Progenitor cell of endocrine pancreas (in vitro differentiated cells): ENCODE measurements around a stretch of chr4.

GRCh38 chr4:336141-336660 is 1.4 kb upstream of the ZNF141 start:
- PRO-cap, result no peak

DNA sequence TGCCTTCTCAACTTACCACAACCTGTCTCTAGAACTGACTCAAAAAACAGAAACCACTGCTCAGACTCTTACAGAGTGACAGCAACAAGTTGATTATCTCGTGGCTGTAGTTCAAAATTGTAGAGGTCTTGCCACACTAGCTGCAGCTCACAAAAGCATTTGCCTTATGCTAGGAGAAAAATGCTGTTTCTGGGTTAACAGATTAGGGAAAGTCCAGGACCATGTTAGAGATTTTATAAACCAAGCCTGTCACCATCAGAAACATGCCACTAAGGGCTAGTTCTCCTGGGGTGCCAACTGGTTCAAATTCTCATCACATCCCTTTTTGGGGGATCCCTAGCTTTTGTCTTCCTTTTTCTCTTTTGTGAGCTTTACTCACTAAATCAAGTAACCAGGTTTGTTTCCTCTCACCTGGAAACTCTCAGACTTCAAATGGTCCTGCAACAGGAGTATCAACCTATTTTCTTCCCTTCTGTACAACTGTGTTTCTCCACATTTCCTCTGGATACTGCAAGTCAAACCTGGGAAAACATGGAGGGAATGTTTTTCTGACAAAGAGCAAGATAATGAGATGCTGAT is 63.5 kb downstream of the ZNF721 start:
- PRO-cap, result no peak

GRCh38 chr4:477612-478479 is 21.1 kb downstream of the ZNF721 start:
- PRO-cap, result no peak

- PRO-cap, result no peak
These were observed 32.1 kb downstream of the PCGF3 start for GRCh38 chr4:737735-738142.

- PRO-cap, result no peak
These were observed 46.7 kb downstream of the PCGF3 start for GRCh38 chr4:752150-752829.

DNA sequence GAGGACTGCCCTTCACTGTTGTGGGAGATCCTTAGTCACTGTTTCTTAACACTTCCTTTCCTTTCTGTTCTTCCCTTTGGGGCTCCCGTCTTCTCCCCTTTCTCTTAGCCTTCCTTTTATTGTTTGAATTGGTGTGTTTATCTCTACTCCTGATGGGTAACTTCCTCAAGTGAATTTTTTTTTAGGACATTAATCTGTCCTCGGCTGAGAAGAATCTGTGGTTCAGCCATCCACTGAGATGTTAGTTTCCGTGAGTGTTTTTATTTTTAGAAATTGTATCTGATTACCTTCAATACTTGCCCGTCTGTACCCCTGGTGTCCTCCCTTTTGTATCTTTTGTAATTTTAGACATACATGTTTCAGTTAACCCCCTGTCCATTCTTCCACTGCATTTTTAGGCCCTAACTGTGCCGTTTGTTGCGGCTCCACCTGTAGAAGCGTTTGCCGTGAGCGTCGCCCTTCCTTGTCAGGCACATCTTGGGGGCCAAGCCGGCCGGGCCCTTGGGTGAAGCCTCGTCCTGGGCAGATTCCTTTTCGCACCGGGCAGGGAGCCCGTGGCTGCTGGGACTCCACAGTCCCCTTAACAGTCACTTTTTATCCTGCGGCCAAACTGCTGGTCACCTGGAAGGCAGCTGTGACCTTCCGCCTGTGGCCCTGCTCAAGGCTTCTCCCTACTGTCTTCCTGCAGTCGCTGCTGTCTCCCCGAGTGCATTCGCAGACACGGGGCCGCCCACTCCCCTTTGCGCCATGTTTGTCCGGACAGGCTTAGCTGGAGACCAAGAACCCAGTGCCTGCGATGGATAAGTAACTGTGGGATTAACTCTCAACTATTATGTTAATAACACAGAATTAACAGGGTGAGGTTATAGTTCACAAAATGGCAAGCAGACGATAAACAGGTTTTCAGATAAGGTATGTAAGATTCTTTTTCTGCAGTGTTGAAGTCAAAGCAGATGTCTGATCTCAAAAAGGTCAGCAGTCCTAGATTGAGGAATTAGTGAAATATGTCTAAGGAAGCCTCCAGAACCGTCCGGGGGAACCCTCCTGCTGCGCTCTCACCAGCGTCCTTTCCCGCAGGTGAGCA is 54.9 kb downstream of the PCGF3 start:
- PRO-cap, result no peak

- PRO-cap, result no peak
These were observed 59.0 kb downstream of the PCGF3 start for GRCh38 chr4:764311-765260.

- PRO-cap, result no peak
These were observed 39.0 kb upstream of the CPLX1 start for GRCh38 chr4:864953-865309.

DNA sequence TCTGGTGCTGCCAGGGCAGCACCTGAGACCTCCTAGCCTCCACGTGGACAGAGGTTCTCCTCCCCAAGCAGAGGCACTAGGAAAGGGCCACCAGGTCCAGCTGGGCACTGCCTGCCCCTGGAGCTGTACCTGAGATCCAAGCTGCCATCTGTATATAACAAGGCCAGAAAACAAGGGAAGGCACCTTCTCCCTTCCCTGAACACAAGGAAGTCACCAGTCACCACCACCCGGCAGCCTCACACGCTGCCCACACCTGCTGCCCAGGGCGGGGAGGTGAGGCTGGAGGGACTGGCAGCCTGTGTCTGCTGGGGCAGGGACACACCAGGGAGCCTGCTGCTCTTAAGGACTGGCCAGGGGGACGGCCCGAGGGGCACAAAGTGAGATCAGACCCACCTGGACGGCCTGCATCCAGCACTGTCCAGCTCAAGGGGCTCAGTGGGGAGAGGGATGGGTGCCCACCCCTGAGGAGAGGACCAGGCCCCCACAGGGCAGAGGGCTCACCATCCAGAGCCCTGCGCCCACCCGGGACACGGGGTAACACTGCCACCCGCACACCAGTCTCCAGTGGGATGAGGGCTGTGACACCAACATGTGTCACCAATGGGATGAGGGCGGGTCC is 13.4 kb downstream of the DGKQ start:
- PRO-cap, result no peak

DNA sequence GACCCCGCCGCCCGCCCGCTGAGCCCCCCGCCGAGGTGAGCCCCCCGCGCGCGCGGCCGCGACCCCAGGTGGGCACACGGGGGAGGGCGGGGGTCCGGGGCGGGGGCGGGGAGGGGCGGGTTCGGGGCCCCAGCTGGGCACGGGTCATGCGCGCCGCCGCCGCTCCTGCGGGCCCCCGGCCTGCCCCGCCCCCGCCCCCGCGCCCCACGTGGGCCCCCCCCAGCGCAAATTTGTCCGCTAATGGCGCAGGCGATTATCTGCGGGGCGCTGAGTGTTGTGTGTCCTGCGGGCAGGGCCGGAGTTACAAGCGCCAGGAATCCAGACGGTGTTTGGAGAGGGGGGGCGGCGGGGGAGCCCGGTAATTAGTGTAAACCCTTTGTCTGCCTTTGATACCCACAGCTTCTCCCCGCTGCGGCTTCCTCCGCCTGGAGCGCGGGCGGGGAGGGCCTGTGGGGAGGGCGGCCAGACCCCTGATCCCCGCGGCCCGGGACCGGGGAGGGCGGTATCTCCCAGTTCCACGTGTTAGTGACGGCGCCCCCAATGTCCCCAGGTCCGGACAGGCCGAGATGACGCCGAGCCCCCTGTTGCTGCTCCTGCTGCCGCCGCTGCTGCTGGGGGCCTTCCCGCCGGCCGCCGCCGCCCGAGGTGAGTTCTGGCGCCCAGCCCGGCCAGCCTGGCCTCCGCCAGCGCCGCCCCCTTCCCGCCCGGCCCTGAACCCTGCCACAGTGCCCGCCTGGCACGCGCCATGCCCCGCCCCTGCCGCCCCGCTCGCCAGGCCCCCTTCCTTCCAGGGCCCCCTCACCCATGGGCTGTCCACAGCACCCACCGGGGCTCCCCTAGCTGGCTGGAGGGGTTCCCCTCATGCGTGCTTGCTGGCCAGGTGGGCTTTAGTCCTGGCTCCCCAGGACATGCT is 750 bp downstream of the FGFRL1 start:
- PRO-cap, result bidirectional peak, plus-strand start at position 370 of the sequence, minus-strand start at position 282 of the sequence

DNA sequence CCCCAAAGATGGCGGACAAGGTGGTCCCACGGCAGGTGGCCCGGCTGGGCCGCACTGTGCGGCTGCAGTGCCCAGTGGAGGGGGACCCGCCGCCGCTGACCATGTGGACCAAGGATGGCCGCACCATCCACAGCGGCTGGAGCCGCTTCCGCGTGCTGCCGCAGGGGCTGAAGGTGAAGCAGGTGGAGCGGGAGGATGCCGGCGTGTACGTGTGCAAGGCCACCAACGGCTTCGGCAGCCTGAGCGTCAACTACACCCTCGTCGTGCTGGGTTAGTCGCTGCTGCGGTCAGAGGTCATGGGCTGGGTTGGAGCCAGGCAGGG is 10.7 kb downstream of the FGFRL1 start:
- PRO-cap, result no peak

DNA sequence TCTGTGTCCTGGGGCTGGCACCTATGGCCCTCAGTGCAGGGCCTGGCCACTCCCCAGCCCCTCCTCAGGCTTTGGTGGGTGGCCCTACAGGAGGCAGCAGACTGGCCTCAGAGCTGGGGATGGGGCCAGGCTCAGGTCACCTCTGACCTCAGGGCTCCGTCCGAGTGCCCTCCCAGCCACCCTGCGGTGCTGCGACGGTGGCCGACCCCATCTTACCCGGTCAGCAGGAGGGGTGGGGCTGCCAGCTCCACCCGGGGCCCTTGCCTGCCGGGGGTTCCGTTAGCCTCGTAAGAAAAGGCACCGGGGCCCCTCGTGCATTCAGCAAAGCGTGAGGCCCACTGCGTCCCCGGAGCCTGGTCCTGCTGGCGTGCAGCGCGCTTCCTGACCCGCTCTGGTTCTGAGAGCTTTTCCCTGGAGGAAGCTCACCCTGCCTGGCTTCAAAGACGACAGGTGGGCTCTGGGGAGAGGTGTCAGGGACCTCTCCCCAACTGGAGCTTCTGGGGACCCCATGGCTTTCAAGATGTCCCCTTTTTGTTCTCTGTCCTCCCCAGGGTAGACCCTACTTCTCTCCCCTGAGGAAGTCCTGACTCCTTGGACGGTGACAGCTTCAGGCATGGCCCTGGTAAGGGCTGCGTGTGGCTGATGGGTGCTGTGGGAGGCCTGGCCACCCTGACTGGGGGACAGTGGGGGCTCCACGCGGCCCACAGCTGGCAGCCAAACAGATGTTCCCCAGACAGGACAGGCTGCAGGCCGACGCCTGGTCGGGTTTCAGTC is 15.9 kb downstream of the FGFRL1 start:
- PRO-cap, result no peak

GRCh38 chr4:1030158-1030617 is 18.8 kb downstream of the FGFRL1 start:
- PRO-cap, result no peak

GRCh38 chr4:1158949-1159740 is 13.2 kb downstream of the SPON2 start:
- PRO-cap, result no peak

DNA sequence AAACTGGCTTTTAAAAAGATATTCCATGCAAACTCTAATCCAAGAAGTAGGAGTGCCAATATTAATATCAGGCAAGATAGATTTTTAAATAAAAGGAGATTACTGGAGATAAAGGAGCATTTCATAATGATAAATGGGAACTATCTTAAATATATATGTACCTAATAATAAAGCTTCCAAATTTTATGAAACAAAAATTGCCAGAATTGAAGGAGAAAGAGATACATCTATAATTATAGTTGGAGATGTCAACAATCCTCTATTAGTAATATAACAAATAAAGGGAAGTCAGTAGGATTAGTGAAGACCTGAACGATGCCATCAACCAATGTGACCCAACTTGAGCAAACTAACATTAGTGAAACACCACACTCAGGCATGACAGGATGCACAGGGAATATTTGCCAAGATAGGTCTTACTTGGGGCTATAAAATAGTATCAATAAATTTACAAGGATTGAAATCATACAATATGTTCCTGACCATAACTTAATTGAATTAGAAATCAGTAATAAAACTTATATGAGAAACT is 12.1 kb downstream of the SPON2 start:
- PRO-cap, result no peak

GRCh38 chr4:1166981-1168105 is 5.0 kb downstream of the SPON2 start:
- PRO-cap, result unidirectional peak, minus-strand start at chr4:1167658

DNA sequence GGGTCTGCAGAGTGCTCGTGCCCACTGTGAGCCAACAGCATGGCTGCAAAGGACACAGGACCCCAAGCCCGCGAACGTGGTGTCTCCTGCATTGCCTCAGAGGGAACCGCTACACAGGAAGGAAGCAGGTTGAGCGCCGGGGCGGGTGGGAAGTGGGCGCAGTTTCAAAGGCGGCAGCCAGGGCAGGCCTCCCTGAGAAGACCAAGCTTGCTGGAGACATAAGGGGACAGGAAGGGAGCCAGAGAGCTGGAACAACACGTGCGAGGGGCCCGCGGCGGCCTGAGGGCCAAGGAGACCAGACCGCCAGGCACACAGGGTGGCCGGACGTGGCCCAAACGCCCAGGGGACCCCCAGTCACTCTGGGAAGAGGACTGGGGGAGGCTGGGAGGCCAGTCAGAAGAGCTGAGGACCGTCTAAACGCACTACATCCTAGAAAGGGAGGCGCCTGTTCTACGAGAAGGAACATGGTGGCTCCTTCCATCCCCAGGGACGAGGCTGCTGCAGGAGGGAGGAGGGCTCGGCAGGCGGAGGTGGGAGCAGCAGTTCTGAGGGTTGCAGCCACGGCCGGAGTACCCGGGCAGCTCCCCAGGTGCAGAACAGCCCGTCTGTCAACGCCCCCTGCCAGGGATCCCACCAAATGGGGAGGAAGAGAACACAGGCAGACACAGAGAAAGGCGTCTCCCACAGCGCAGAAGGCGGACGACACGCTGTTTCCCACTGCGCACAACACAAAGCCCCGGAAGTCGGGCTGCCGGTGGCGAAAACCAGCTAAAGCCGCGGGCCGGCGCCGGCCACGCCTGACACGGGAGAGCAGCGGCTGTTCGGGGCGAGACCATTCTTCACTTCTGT is 31.9 kb downstream of the CTBP1 start:
- PRO-cap, result no peak

GRCh38 chr4:1299393-1299993 is 9.8 kb downstream of the MAEA start:
- PRO-cap, result no peak

- PRO-cap, result bidirectional peak, plus-strand start at chr4:1309611, minus-strand start at chr4:1309324
These were observed 19.7 kb downstream of the MAEA start for GRCh38 chr4:1309061-1310208.

DNA sequence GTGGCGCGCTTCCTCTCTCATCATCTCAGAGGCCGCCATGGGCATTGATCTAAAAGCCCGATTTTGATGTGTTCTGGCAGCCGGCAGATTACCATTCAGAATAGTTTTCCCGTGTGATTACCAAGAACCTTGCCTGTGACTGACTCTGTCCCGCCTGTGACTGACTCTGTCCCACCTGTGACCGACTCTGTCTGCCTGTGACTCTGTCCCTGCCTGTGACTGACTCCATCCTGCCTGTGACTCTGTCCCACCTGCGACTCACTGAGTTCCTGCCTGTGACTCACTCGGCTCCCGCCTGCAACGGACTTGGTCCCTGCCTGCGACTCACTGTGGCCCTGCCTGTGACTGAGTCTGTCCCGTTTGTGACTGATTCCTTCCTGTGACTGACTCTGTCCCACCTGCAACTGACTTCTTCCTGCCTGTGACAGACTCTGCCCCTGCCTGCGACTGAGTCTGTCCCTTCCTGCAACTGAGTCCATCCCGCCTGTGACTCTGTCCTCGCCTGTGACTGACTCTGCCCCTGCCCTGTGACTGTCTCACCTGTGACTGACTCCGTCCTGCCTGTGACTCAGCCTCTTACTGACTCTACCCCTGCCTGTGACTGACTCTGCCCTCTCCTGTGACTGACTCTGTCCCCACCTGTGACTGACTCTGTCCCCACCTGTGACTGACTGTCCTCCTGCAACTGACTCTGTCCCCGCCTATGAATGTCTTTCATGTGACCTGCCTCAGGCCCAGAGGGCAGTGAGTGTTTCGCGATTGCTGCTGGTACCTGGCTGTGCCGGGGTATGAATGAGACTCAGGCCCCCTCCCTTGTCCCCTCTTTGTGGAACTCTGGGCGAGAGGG is 9.6 kb upstream of the UVSSA start:
- PRO-cap, result no peak